ENCODE results near the gene PMF1.

DNA sequence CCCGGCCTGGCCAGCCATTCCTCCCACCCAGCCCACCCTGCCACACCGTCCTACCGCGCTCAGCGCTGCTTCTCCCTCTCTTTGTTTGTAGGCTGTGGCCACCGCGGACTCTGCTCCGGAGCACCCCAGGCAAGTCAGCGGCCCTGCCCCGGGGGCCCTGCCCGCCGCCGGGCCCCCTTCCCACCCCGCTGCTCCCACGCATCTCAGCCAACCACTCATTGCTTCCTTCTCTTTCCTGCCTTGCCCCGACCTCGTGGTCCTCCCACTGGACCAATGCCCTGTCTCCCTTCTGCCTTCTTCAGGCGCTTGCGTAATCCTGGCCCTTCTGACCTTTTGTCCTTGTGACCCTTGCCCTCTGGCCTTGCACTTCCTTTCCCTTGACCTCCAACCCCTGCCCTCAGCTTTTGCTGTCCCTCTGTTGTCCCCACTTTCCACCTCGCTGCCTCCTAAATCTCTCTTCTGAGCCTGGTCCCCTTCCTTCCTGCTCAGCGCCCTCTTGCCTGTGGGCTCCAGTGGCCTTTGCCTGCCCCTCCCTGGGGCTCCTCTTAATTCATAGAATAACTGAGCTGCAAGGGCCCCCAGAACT, 5.2 kb downstream of the TRIM46 start:
- PRO-cap, 4 experiments, result peak in 1 of 4 experiments; most common minus-strand start position 188 of the sequence (in 1)
- RAMPAGE, long total RNA, 4 experiments, result no peak in any of the 4 experiments

- PRO-cap, 4 experiments, result no peak in any of the 4 experiments
- RAMPAGE, long total RNA, 4 experiments, result no peak in any of the 4 experiments
Measured at GRCh38 chr1:155183448-155183823, 9.8 kb downstream of the TRIM46 start.

DNA sequence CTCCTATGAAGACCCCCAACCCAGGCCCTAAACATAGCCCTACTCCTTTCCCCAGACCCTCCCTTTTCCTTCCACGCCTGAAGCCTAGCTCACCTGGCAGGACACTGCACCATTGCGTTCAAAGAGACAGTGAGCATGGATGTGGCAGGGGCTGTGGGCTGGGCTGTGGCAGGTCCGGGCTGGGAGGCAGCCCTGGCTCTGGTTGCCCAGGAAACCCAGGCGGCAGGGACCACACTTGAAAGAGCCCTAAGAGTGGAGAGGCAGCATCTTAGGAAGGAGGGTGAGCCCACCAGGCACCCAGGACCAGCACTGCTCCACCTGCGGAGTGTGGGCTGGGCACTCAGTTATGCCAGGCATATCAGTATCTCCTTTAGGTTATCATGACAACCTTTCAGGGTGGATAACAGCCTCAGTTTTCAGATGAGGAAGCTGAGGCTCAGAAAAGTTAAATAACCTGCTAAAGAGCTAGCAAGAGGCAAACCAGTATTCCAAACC, 6.3 kb downstream of the THBS3 start:
- PRO-cap, 4 experiments, result no peak in any of the 4 experiments
- RAMPAGE, long total RNA, 4 experiments, result no peak in any of the 4 experiments

DNA sequence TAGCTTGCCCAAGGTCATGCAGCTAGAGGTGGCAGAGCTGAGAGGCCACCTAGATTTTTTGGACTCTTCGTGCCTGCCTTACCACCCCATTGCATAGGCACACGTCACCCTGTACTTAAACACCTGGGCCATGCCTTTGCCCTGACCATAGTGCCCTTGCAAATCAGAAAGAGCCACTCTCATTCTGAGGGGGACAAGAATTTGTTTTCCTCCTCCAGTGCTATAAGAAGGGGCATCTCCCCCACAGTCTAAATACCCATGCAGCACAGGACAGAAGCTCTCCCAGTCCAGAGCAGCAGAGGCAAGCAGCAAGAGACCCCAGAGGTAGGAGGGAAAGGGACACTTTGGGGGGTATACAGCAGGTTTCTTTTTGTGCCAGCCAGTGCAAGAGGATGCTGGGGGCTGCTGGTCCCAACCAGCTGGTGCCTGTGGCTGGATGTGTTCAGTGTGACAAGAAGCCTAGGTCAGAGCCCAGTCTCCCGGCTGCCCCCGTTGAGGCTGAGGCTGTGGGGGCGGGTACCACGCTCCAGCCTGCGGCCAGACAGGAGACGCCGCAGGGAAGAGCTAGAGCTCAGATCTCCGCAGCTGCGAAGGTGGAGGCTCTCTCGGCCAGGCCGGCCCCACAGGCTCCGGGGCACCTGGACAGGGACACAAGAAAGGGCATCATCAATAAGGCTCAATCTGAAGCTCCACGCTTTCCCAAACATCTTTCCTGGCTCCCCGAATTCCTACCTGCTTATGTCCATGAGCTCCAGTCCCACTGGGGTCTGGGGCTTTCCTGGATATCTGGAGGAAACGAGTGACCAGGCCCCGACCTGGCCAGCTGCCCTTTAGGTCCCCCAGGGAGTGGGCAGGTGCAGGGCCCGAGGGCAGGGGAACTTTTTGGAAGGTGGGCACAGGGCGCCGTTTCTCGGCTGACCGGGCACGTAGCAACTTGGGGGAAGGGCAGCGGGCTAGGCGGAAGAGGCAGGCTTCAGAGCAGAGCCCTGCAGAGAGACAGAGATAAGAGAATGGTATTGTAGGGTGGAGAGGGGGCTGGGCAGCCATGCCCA, 6.6 kb upstream of the GBA1 start:
- PRO-cap, 4 experiments, result no peak in any of the 4 experiments
- RAMPAGE, long total RNA, 4 experiments, result no peak in any of the 4 experiments

GRCh38 chr1:155322558-155323188, 2.0 kb downstream of the RUSC1 start:
- PRO-cap, 4 experiments, result peak in 1 of 4 experiments; most common minus-strand start chr1:155323104 (in 1)
- RAMPAGE, long total RNA, 4 experiments, result no peak in any of the 4 experiments

GRCh38 chr1:155528078-155528530, 34.5 kb downstream of the ASH1L start:
- PRO-cap, 4 experiments, result no peak in any of the 4 experiments
- RAMPAGE, long total RNA, 4 experiments, result start-site peak on the minus strand in 1 of 4 experiments, at chr1:155528130-155528329 at its widest, 8 reads per replicate

- PRO-cap, 4 experiments, result no peak in any of the 4 experiments
- RAMPAGE, long total RNA, 4 experiments, result no peak in any of the 4 experiments
Measured at GRCh38 chr1:155648276-155648892, 38.4 kb downstream of the MSTO1 start.

GRCh38 chr1:155698907-155699632, 10.2 kb downstream of the DAP3 start:
- PRO-cap, 4 experiments, result no peak in any of the 4 experiments
- RAMPAGE, long total RNA, 4 experiments, result no peak in any of the 4 experiments

GRCh38 chr1:155765246-155765779, 76.4 kb downstream of the DAP3 start:
- PRO-cap, 4 experiments, result no peak in any of the 4 experiments
- RAMPAGE, long total RNA, 4 experiments, result no peak in any of the 4 experiments

- PRO-cap, 4 experiments, result no peak in any of the 4 experiments
- RAMPAGE, long total RNA, 4 experiments, result start-site peak on the minus strand in 1 of 4 experiments, at chr1:155834596-155834640 at its widest, 6 reads per replicate
Measured at GRCh38 chr1:155834209-155834893, 22.7 kb downstream of the GON4L start.

GRCh38 chr1:155895360-155895714, 15.8 kb downstream of the RIT1 start:
- PRO-cap, 4 experiments, result no peak in any of the 4 experiments
- RAMPAGE, long total RNA, 4 experiments, result no peak in any of the 4 experiments

GRCh38 chr1:155946960-155947842, 5.8 kb downstream of the RXFP4 start:
- PRO-cap, 4 experiments, result peak in 1 of 4 experiments; most common minus-strand start chr1:155947460 (in 1)
- RAMPAGE, long total RNA, 4 experiments, result no peak in any of the 4 experiments

- PRO-cap, 4 experiments, result peak in 1 of 4 experiments; most common plus-strand start chr1:155970773 (in 1); most common minus-strand start chr1:155970630 (in 1)
- RAMPAGE, long total RNA, 4 experiments, result no peak in any of the 4 experiments
Measured at GRCh38 chr1:155970120-155971435, 7.8 kb downstream of the ARHGEF2 start.

DNA sequence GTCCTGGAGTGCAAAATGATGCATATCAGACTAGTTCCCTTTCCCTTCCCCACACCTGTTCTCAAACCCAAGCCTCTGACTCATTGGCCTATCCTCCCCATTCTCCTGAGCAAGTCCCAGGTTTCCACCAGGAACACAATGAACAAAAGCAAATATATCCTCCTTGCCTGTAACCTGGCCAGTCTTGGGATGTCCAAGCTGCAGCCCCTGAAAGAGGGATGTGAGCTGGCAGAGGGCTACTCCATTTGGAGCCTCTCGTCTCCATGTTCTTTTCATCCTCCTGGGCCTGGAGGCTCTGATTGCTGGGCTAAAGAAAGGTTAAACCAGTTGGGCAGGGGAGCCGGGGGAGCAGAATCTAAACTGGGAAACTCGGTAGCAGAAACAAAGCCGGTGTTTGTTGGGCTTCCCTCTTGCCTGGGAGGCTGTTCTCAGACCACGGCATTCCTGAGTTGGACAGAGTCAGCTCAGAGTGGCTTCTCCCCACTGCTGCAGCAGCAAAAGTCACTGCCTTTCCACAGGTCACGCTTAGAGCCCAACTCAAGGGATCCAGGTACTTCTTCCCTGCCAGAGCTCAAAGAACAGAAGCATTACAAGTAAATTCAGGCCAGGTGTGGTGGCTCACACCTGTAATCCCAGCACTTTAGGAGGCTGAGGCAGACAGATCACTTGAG, 13.9 kb downstream of the SSR2 start:
- PRO-cap, 4 experiments, result no peak in any of the 4 experiments
- RAMPAGE, long total RNA, 4 experiments, result no peak in any of the 4 experiments

DNA sequence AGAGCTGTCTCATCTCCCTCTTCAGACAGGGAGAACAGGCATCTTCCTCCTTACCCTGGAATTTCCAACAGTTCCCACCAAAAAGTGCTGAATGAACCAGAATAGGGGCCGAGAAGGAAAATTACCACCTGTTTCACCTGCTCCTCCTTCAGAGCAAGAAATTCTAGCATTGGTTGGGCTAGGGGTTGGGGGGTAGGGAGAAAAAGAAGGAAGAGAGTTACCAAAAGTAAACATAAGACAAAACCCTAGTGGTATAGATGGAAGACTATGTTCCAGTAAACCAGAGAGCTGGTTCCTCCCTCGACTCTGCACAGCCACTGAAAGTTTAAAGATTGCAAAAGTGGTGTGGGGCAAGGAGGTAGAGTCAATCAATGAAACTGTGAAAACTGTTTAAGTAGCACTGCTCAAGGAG, 15.6 kb upstream of the SSR2 start:
- PRO-cap, 4 experiments, result no peak in any of the 4 experiments
- RAMPAGE, long total RNA, 4 experiments, result no peak in any of the 4 experiments

DNA sequence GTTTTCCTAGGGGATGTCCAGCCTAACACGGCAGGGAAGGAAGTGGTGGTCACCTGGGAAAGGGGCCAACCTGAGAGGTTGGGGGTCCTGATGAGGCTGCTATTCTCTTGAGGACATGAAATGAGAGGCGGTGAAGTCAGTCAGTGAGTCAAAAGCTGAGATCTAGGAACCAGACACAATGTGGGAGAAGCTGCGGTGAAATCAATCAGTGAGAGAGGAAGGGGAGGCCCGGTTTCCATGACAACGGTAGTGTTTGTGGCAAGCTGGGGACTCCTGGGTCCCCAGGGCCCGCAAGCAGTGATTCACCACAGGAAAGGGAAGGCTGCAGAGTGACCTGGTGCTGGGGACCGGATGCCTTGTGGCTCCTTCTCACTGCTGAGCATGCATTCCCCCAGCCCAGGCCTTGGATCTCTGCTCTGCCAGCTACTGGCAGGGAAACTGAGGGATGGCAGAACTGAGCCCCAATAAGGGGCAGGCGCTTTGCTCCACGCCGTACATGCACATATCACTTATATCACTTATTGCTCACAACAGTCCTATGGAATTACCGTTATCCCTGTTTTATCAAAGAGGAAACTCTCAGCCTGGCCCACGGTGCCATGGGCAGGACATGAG, 14.8 kb upstream of the MEX3A start:
- PRO-cap, 4 experiments, result peak in 2 of 4 experiments; most common plus-strand start position 327 of the sequence (in 1); most common minus-strand start position 157 of the sequence (in 2)
- RAMPAGE, long total RNA, 4 experiments, result no peak in any of the 4 experiments

DNA sequence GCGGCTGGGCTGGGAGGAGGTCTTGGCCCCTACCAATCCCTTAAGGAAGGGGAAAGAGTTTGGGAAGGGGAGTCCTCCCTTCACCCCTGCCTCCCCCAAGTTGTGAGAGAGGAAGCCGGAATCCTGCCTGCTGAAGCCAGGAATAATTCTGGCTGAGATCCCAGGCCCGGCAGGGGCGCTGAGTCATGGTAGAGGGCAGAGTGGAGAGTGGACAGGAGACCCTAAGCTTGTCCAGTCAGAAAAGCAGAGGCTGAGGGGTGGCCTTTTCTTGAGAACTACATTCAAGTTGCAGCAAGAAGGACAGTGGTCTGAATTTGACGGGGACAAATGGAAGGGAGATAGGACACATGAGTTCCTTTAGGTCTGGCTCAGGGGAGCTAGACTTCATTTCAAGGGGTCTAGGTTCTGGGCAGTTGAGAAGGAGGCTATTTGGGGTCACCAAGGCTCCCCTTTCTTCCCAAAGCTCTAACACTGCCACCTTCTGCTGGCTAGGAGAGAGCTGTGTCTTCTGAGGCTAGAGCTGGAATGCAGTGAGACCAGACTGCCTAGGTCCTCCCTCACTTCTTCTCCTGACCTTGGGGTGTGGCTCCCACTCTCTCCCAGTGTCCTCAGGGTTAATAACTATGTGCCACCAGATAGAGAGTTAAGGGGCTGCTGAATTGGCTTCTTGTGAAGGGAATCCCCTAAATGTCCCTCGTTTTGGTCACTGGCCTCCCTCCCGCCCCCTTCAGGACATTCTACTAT, 8.5 kb downstream of the LMNA start:
- PRO-cap, 4 experiments, result peak in 3 of 4 experiments; most common plus-strand start position 306 of the sequence (in 2); most common minus-strand start position 102 of the sequence (in 3)
- RAMPAGE, long total RNA, 4 experiments, result no peak in any of the 4 experiments

DNA sequence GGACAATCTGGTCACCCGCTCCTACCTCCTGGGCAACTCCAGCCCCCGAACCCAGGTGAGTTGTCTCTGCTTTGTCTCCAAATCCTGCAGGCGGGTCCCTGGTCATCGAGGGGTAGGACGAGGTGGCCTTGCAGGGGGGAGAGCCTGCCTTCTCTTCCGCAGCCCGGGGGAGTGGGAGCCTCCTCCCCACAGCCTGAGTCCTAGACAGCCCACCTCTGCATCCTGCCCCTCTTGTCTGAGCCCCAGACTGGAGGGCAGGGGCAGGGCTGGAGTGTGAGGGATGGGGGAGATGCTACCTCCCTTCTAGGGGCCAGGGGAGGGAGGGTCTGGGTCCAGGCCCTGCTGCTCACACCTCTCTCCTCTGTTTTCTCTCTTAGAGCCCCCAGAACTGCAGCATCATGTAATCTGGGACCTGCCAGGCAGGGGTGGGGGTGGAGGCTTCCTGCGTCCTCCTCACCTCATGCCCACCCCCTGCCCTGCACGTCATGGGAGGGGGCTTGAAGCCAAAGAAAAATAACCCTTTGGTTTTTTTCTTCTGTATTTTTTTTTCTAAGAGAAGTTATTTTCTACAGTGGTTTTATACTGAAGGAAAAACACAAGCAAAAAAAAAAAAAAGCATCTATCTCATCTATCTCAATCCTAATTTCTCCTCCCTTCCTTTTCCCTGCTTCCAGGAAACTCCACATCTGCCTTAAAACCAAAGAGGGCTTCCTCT, 14.5 kb upstream of the SEMA4A start:
- PRO-cap, 4 experiments, result no peak in any of the 4 experiments
- RAMPAGE, long total RNA, 4 experiments, result no peak in any of the 4 experiments

DNA sequence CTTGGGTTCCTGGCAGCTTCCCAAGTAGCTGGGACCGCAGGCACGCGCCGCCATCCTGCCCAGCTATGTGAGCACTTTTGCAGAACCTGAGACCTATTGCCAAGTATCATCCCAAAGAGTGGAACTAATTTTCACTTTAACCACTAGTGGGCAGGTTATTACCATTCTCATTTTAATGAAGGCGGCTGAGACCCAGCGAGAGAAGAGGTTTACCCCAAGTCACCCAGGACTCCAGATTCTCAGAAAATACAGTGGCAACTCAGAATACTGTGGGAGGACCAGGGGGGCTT, 7.4 kb upstream of the SEMA4A start:
- PRO-cap, 4 experiments, result no peak in any of the 4 experiments
- RAMPAGE, long total RNA, 4 experiments, result no peak in any of the 4 experiments

- PRO-cap, 4 experiments, result peak in 4 of 4 experiments; most common plus-strand start chr1:156213016 (in 4); most common minus-strand start chr1:156212877 (in 3)
- RAMPAGE, long total RNA, 4 experiments, result start-site peak on the plus strand in 3 of 4 experiments, at chr1:156212993-156213018 at its widest, 309 to 369 reads per replicate
Measured at GRCh38 chr1:156212315-156213431, at the start of gene PMF1. Gene PMF1 (plus strand): TSS chr1:156213007.

Measured in spleen (tissue), 7 donors.